Myometrial cell (primary cell): Measurements from ENCODE around the gene SETD1B.

DNA sequence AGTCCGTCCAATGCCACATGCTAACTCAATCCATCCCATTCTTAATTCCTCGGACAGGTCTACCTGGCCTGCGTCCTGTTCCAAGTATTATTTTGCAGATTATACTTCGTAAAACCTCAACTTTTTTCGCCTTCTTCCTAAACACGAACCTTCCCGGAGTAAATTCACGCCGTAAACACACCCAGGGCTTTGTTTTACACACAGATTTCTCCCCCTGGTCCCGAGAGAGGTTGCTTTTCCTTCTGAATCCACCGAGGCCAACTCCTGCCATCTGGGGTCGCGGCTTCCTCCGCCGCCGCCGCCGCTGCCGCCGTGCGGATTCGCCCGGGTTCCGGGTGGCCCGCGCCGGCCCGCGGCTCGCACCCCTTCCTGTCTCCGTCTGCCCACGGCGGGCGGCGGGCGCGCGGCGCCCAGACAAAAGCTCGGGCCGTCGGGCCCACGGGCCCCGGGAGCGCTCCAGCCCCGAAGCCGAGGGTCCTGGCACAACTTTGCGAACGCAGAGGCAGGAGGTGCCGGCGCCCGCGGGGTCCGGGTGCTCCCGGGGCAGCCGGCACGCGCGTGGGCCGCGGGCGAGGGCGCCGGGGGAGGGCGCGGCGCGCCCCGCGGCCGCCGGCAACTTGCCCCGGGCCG is 66.4 kb downstream of the RNF34 start:
- RAMPAGE, long total RNA = no peak

- RAMPAGE, long total RNA = no peak
Measured at GRCh38 chr12:121513670-121514609, 66.9 kb downstream of the KDM2B start.

GRCh38 chr12:121769763-121770366 is 23.6 kb downstream of the RHOF start:
- RAMPAGE, long total RNA = no peak

- RAMPAGE, long total RNA = no peak
Measured at GRCh38 chr12:121773438-121773895, 20.0 kb downstream of the RHOF start.

- RAMPAGE, long total RNA = no peak
Measured at GRCh38 chr12:121782825-121783382, 10.6 kb downstream of the RHOF start.

DNA sequence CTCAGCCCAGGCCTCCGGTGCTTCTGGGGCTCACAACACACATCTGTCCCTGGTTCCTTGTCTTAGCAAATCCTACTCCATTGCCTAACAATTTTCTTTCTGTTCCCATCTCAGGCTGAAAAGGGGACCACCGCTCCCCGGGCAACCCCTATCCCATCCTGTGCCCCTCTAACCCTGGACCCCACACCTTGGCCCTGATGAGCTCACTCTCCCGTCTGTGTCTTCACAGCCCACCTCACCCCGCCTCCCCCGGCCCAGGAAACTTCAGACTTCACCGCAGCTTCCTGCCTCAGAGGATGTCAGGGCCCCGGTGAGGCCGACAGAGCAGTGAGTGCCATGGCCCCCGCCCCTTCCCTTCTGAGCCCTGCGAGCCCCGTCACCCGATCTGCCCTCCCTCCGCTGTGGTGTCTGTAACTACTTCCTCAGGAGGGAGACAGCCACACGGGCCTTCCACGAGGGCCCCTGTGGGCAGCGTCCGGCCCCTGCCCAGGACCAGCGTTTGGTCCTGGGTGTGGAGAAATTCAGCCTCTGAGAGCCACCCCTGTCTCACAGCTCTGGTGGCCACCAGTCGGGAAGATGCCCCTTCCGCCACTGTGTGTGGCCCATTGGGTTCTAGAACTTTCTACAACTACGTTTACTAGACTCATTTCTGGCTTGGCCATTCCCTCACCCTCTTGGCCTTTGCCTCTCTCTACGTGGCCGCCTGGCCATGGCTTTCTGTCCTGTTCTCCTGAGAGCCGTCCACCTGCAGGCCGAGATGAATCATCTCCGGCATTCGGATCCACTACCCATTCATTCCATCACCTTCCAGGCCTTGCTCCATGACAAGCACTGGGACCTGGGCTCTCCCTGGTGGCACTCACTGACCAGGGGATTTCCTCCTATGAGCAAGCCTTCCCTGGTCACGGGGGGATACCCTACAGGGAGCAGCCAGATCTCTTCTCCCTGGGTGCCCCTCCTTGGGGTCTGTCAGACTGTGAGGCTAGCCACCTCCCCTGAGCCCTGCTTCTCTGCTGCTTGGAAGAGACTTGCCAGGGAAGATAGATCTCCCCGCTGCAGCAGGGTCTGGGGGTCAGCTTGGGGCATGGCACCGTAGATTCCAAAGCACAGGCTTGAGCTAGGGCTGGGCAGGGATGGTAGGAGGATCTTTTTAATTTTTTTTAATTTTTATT is 3.4 kb downstream of the RHOF start:
- RAMPAGE, long total RNA = no peak

DNA sequence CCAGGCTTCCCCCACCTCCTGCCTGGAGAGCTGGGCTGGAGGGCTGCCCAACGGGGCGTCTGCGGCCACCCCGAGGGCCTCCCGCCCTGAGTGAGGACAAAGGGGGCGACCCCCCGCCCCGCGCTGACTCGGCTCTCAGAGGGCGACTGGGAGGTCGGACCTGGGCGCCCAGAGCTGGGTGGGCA is 3.7 kb upstream of the SETD1B start:
- RAMPAGE, long total RNA = no peak

- RAMPAGE, long total RNA = no peak
Measured at GRCh38 chr12:121803731-121804428, at the start of gene SETD1B. Gene SETD1B, plus strand, starts transcription at chr12:121804009.

- RAMPAGE, long total RNA = no peak
Measured at GRCh38 chr12:121807018-121807593, 3.3 kb downstream of the SETD1B start.

DNA sequence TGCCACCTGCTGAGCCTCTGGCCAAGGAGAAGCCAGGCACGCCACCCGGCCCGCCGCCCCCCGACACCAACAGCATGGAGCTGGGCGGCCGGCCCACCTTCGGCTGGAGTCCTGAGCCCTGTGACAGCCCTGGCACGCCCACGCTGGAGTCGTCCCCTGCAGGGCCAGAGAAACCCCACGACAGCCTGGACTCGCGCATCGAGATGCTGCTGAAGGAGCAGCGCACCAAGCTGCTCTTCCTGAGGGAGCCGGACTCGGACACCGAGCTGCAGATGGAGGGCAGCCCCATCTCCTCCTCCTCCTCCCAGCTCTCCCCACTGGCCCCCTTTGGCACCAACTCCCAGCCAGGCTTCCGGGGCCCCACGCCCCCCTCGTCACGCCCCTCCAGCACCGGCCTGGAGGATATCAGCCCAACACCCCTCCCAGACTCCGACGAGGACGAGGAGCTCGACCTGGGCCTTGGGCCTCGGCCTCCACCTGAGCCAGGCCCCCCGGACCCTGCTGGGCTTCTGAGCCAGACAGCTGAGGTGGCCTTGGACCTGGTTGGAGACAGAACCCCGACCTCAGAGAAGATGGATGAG is 6.5 kb downstream of the SETD1B start:
- RAMPAGE, long total RNA = no peak

GRCh38 chr12:121825024-121825683 is 21.3 kb downstream of the SETD1B start:
- RAMPAGE, long total RNA = no peak

DNA sequence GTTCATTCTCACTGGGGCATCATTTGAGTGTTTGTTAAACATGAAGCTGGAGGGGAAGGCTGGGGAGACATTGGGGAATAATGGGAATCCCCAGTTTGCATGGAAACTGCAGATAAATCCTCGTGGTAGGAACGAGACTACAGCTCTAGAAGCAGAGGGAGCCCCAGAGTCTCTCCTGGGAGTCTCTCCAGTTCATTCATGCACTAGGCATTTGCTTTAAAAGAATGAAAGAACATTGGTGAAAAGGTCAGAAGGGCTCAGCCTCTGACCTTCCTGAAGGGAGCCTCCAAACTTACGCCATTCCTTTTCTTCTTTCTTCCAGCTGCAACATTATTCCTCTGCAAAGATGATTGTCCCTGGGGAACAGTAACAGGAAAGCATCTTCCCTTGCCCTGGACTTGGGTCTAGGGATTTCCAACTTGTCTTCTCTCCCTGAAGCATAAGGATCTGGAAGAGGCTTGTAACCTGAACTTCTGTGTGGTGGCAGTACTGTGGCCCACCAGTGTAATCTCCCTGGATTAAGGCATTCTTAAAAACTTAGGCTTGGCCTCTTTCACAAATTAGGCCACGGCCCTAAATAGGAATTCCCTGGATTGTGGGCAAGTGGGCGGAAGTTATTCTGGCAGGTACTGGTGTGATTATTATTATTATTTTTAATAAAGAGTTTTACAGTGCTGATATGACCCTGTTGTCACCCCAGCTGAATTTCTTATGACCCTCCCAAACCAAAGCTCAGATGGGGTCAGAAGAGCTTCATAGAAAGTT is 2.2 kb upstream of the CFAP251 start:
- RAMPAGE, long total RNA = no peak

DNA sequence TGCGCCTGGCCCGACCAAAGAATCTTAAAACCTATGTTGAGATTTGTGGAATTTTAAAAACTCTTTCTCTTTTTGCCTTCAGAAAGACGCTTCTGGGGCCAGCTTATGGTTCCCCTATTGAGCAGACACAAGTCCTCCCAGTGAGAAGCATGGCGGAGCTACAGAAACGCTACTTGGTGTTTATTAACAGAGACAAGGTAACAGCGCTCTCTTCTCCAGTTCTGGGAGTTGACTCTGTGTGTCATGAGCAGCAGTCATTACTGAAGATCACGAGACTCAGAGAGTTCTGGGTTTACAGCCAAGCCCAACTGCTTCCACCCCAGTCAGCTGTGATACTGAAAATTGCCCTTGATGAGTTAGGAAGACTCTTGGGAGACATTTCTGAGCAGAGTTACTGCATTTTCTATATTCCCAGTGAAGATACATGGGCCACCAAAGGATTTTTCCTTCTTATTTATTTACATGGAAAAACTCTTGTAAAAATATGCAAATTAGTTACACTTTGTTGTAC is 48.5 kb downstream of the CFAP251 start:
- RAMPAGE, long total RNA = no peak

DNA sequence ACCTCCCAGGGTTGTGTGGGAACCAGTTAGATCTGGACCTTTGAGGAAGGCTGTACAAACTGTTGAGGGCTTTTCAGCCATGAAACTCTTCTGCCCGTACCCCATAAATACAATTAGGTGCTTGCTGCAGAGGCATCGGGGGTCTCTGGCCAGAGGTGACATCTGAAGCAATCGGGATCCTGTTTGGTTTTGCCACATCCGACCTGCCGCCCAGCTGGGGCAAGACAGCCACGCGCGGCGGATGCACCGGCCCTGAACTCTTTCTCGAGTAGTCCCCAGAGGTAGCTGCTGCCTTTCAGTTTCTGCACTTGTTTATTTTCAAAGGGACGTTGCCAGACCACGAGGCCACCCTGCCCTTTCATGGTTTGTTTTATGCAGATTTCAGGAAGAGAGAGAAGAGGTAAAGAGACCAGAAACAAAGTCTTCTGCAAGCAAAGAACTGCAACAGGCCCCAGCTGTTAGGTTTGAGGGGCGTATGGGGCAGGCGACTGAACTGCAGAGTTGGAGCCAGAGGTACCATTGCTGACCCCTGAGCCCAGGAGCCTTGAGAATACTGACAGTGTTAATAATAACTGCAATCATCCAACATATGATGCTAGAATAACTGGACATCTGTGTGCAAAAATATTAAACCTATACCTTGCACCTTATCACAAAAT is 10.5 kb upstream of the MLXIP start:
- RAMPAGE, long total RNA = no peak

DNA sequence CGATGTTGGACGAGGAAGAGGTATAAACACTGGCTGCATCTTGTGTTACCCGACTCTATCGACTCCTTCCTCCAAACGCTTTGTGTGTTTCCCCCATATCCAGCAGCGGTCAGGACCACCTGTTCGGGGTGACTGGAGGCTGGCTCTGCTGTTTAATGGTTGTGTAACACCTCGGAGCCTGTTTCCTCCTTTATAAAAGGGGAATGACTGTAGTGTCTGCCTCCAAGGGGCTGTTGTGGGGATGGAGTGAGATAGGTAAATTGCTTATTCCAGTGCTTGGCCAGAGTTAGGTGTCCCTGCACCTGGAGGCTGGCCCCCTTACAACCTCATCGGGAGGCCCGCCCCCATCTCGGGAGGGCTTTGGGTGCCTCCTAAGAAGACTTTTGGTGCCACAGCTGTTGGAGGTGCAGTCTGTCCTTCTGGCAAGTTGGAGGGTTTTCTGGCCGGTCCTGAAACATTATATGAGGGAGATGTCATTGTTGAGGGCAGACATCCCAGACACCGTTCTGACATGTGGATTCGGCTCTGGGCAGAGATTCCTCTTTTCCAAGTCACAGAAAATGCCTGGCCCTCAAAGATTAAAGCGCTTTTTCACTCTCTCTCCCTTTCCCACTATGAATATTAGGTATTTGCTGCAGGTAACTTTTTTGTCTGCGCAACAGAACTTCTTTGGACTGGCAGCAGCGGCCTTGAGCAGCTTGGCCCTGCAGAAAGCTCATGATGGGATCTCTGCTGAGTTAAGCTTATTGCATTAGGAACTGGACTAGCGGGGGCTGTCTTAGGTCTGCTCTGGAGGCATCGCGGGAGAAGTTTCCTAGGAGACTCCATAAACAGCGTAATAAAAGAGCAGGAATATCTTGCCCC is 1.2 kb downstream of the MLXIP start:
- RAMPAGE, long total RNA = no peak

GRCh38 chr12:122123173-122123746 is 44.7 kb downstream of the MLXIP start:
- RAMPAGE, long total RNA = no peak

DNA sequence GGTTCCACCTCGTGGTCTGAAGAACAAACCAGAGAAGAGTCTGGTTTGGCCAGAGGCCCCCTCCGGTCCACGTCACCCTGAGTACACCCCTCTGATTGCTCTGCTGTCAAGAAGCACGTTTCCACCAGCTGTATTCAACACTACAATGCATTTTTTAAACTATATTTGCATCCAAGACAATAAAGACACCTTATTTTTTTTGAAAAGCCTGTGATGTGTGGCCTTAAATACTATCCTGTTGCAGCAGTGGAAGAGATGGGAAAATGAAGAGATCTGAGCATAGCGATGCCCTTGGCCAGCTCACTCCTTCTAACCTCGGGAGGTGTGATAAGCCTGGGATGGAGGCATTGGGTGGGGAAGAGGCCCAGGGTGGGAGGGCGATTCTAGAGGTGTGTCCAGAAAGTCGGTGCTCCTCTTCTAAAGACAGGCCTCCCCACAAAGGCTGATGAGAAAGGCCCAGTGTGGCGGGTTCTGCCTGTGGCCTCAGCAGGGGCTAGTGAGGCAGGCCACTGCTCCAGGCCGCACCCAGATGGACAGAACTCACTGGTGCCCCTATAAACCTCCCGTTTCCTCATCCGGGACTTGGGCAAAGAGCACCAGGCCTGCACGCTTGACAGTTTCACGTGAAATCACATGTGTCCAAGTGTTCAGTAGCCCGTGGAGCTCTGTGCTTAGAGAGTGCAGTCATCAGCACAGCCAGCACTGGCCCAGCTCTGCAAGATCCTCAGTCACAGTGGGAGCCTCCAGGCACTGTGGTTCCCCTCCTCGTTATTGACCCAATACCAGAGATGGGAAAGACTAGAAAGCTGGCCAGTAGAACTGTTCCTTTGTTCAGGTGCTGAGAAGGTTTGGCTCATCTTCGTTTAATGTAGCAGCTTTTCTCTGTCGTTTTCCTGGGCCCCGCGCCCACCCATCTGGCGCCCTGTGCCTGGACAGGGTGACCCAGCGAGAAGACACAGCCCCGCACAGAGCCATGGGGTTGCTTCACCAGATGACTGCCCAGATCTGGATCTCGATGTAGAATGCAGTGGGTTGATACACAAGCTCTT is 26.6 kb downstream of the IL31 start:
- RAMPAGE, long total RNA = no peak

- RAMPAGE, long total RNA = no peak
Measured at GRCh38 chr12:122336440-122336830, 70.1 kb upstream of the VPS33A start.

- RAMPAGE, long total RNA = no peak
Measured at GRCh38 chr12:122393611-122394256, 28.7 kb downstream of the CLIP1 start.

DNA sequence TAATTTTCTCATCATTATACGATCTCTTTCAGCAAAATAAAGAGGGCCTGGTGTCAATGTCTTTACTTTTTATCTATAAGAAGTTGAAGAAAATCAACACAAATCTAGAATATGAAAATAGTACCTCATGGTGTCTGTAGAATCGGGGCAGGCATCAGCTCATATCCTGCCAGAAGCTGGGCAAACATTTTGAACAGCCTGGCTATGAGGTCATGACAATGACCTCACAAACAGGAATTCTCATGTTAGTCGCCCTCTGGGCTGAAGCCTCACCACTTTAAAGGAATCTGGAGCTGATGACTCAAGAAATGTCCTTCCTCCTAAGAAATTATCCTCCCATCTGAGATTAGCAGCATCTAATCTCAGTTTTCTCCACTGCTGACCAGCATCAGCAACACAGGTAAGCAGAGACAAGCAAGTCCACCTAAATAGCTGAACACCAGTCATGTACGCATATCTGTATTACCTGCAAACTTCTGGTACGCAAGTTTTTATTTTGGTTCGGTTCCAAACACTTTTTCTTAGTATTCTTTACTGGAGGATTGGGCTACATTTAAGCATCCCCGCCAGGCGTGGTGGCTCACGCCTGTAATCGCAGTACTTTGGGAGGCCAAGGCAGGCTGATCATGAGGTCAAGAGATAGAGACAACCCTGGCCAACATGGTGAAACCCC is 27.1 kb downstream of the CLIP1 start:
- RAMPAGE, long total RNA = no peak